ENCODE results near the gene SLU7.

- PRO-cap = no peak
Observed at GRCh38 chr5:160187119-160187549, 42.2 kb upstream of the FABP6 start.

DNA sequence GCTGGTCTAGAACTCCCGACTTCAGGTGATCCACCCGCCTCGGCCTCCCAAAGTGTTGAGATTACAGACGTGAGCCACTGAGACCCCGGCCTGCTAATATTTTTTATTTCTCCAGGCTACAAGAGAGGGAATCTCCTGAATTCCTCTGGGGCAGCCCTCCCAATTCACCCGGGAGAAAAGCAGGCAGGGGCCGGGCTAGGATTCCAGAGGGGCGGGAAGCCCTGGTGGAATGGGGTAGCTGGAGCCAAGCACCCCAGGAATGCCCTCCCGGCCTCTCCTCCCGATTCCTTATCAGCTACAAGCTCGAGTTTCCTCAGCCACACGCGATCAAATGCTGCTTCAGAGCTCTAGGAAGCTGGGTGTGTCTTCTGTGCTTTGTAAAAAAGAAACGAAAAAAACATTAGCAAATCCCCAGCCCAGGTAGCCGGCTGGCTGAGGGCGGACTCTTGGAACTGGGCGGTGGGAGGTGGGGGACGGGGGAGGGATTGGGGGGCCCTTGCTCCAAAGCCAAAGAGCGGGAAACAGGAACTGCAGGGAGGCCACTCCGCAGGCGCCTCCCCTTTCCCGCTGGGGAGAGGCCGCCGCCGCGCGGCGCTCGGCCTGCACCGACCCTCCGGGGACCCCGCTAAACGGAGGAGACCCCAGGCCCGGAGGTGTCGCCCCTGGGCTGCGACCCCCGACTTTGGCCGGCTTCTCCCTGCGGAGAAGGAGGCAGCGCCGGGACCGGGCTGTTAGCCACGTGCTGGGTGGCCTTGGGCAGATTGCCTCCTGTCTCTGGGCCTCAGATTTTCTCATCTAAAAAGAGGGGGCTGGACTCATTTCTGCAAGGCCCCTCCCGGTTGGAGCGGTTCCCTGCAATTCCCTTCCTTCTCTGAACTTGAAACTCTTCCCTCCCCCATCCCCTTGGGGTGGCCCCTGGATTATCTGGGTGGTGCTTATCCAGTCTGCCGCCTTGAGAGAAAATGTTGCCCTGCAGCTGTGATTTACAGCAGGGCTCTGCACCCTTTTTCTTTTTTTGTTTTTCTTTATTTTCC lies 41.0 kb upstream of the FABP6 start:
- PRO-cap = bidirectional peak, plus-strand start at position 320 of the sequence, minus-strand start at position 332 of the sequence; unidirectional peak, minus-strand start at position 873 of the sequence

DNA sequence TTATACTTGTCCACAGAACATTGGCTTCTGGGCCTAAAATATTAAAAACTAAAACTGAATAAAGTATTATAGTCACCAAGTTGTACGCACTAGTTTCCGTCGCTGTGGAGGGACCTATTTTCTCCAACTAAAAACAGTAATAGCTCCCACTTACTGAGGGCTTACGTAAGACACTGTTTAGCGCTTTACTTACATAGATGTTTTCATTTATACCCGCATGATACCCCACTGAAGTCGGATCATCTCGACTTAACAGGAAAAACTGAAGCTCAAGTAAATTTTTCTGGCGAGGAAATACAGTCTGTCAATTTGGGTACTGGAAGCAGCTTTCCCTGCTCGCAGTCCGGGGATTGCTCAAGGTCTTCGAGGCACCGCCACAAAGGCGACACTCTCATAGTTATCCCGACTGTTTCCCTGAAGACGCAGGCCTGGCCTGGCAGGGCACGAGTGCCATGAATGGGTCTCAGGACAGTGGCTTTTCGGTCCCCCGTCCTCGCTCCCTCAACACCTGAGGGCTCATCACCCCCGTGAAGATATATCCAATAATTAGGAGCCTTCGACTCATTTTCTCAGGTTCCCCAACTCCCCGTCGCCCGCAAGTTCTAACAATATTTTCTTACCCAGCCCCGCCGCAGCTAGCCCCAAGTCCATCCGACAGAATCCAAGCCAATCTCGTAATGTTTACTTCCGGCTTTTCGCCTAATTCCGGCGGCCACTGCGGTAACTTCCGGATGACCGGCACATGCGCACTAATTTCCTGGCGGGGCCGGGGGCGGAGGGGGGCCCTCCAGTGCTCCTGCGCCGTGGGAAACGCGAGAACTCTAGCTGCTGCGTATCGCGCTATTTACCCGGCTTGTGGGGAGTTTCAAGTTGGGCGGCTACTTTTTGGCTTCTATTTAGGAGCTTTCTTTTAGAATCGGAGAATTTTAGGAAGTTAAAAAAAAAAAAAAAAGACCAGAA lies at the start of gene SLU7:
TSS of gene SLU7 (minus strand) at position 679 of the 960 bp plus-strand sequence.
- PRO-cap = bidirectional peak, plus-strand start at position 752 of the sequence, minus-strand start at position 674 of the sequence

DNA sequence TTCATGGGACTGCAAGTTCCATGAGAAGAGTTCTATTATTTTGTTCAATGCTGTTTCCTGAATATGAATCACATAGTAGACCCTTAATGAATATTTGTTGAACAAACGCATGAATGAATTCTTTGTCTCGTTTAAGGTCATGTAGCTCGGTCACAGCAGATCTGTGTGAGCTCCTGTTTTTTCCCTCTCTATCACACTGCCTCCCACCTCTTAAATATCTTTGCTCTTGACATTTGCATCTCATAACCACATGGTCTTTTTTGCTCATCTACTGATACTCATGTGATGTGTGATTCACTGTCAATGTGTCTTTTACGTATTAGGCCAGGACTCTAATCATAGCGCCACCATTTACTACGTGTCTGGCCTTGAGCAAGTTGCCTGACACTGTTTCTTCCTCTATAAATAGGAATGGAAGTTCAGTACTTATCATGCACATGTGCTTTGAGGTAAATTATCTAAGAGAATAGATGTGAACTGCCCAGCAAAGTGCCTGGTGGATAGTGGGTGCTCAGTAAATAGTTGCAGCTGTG lies 37.5 kb downstream of the PTTG1 start:
- PRO-cap = no peak

GRCh38 chr5:160476080-160476514 lies 54.4 kb downstream of the PTTG1 start:
- PRO-cap = unidirectional peak, plus-strand start at chr5:160476180

- PRO-cap = no peak
Observed at GRCh38 chr5:162158200-162158569, 90.6 kb downstream of the GABRG2 start.

DNA sequence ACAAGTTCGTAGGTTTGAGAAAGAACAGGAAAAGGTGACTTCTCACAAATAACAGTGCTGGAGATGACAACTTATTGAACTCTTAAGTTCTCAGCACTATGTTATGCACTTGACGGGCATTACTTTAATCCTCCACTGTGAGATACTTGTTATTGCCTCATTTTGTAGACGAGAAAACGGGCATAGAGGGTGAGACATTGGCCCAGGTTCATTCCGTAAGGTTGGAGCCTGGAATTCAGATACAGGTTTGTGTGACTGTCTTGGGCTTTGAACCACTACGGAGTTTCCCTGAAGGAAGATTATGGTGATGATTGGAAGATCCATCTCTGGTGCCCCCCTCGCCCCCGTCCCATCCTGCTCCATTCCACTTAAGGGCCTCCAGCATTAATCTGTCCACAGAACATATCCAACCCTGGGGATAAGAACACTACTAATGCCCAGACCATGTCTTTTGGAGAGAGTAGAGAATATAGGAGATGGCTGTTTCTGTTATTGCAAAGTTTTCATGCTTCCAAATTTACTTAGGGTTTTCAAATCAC lies 756 bp downstream of the MAT2B start:
- PRO-cap = unidirectional peak, minus-strand start at position 137 of the sequence

DNA sequence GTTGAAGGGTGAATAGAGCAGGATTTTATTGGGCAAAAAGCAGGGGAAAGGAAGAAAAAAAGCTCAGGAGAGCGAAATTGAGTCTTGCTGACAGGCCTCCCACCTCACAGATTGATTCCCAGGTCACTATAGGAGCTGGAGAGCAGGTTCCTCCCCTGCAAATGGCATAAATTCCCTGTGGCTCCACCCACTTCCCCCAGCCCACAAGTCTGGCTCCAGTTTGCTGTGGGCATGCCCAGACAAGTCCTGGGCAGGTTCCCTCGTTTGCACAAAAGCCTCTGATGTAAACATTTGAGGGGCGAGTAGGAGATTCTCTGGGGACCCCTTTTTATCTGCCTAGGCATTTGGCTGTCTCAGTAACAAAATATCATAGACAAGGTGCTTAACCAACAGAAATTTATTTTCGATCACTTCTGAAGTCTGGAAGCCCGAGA lies 614.4 kb downstream of the MAT2B start:
- PRO-cap = no peak

DNA sequence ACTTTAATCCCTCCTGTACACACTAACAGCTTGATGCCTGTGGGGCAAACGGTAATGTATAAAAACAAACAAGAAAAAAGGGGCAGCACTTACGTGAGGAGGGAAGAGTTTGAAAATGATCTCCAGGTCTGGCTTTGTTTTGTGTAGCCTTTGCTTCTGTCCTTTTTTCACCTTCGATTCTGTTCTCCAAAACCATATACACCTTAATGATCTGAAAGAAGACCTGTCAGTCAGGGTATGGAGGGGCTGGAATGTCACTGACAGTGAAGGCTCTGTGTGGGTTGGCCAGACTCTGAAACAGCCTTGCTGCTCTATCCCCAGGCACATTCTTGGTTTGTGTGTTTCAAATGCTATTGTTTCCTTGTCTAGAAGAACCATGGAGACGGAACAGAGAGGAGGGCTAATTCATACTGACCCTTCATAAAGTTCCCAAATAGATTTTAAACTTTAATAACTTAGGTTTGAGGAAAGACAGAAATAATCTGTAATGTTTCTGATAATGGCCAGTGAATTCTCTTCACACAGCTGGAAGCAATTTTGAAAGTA lies 338.1 kb upstream of the WWC1 start:
- PRO-cap = no peak

DNA sequence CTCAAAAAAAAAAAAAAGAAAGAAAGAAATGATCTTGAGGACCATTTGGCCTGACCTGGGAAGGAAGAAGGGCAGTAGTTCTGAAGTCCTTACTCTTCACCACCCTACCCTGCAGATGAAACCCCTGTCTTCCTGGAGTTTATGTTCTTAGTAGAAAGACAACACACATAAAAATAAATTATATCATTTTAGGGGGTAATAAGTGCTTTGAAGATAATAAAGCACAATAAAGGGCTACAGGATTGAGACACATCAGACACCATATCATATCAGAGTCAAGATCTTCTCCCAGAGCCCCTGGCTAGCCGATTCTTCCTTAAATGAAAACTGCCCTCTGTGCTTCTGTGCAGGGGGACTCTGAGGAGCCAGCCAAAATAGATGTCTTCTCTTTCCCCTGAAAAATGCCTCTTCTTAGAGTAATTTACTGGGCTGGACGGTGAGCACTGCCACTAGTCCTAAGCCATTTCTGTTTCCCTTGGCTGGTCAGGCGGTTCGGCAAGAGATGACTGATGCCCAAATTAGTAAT lies 203.8 kb upstream of the WWC1 start:
- PRO-cap = no peak

- PRO-cap = no peak
Observed at GRCh38 chr5:168423535-168424757, 62.3 kb upstream of the RARS1 start.

DNA sequence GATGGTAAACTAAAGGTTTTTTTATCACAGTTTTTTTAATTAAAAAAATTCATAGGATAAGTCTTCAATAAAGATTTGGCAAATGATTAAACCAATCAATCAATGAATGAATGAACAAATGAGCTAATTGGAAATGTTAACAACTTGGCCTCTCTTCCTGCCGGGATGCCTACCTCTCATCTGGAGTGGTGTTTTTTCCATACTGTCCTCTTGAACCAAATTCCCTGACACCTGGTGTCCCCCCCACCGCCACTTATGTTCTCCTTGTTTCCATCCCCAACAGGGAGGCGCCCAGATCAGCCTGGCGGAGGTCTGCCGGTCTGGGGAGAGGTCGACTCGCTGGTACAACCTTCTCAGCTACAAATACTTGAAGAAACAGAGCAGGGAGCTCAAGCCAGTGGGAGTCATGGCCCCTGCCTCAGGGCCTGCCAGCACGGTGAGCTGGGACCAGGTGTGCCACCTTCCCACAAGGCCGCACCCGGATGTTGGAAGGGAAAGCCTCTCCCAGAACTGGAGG lies 44.8 kb upstream of the RARS1 start:
- PRO-cap = no peak

DNA sequence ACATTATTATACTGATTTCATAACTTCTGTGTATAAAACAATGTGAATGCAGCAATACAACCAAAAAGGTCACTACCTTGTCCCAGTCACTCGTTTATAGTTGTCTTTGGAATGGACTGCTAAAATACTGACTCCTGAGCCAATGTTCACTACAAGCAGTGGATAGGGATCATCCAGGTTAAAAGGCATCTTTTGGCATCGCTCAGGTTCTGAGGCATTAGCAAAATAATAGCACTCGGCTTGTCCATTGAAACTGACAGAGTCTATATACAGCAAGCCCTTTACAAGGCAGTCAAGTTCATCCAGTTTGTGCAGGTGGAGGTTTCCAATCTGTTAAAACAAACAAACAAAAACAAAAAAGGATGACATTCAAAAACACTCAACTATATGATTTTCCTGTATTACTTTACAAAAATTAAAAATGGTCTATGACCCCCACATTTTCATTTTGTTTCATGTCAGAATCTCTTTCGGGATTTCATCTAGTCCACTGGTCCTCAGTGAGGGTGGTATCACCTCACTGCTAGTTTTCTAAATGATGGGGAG lies 13.2 kb downstream of the PANK3 start:
- PRO-cap = no peak

GRCh38 chr5:168579655-168580126 lies 523 bp upstream of the PANK3 start:
- PRO-cap = bidirectional peak, plus-strand start at chr5:168579938, minus-strand start at chr5:168579603

DNA sequence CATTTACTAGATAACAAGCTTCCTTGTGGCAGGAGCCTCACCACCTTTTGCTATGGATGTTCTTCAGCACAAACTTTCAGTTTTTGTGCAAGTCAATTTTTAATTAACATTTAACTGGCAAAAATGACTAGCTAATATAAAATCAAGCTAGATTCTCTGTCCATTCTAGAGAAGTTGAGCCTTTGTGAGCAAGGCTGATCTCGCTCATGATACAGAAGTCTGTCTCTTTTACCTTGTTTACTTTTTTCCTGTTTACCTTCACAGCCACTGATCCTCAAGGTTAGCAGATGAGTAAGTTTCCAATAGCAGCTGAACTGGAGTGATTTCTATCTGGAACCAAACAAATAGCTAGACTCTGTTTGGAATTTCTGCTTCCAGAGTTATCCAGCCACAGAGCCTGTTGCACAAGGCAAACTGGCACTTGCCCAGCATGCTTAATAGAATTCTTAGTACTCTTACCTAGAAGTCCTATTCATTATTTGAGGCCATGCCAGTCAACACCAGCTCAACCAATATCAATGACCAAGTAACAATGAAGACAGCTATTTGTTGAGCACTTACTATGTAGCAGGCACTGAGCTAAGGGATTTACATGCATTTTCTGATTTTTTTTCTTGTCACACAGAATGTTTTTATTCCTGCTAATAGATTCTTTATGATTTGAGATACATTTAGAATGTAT lies 12.8 kb upstream of the PANK3 start:
- PRO-cap = no peak

DNA sequence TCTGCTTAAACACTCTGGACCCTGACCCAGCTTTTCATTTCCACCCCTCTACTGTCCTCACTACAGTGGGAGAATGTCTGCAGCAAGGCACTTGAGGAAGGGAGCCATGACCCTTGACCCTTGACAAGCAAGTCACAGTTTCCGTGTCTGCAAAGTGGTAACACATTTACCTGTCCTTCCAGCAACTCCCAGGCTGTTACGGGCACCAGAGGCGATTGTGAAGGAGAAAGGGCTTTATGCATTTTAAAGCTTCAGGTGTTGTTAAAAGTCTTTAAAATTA lies 88.3 kb upstream of the PANK3 start:
- PRO-cap = no peak

DNA sequence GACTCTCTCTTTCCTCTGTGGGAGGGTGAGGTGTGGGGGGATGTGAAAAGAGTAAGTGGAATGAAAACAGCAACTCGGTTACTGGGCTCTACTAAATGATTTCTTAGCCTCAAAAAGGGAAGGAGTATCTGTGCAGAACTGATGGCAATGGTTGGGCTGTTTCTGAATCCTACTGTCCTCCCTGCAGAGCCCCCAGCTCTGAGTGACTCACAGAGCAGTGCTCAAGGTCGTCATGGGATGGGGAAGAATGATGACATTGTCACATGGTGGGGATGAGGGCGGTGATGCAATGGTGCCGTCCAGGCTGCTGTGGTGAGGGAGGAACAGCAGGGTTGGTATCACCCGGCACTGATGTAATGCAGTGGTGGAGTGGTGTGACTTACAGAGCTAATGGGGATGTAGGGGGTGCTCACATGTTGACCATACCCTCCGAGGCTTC lies 215.1 kb upstream of the PANK3 start:
- PRO-cap = no peak

DNA sequence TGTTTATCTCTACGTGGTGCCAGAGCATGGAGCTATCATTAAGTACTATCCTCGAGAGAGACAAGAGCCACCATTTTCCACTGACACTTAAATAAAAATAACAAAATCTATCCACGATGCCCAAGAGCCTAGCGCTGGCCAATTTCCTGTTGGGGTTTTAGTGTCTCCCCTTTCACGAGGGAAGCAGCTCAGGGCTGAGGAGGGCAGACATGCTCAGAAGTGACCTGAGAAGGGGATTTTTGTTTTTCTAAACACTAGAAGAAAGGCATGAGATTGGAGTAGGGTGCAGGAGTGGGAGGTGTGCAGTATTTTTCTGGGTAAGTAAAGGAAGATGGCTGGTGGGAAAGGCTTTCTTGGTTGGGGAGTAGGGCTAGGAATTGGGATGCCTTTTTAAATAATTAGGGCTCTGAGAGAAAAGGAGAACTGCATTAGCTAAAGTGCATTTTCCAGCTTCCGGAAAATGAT lies 307.3 kb upstream of the PANK3 start:
- PRO-cap = no peak

DNA sequence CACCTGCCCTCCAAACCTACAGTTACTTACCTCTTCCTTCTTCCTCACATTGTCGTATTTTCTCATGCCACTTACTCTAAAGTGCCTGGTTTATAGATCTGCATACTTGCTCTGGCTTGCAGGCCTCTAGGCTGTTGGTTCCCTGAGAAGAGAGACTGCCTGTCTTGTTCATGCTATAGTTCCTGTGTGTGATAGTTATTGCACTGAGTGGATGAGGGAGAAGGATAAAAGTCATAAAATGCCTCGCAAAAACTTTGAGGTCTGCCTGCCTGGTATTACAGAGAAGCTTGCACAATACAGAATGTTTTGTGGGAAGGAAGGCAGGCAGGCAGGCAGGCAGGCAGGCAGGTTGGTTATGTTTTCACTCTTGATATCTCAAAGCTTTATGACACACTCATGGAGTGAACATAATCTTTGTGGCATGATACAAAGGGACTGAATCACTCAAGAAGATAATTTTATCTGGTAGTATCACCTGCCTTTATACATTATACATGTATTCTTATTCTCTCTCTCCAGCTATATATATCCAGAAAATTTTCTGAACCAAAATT lies 287.1 kb downstream of the SLIT3 start:
- PRO-cap = no peak

GRCh38 chr5:169746202-169746638 lies 109.1 kb downstream of the DOCK2 start:
- PRO-cap = no peak

Measured in left colon (tissue), 1 donor.